OVCAR3 (cell line): ENCODE data around the gene PRSS12.

DNA sequence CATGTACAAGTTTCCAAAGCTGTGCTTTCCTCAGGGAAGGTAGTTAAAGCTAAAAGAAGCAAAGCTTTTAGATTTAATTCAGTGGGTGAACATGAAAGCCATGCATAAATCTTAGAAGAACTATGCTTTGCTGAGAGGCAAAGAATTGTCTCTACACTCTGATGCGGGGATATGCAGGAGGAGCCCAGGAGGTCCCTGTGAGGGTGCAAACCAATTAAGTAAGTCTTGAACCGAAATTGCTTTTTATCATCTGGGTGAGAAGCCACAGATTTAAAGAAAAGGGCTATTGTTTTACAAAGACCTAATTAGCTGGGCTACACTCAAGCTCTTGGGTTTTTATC is 188.6 kb upstream of the ANK2 start:
- RRBS, result no CpG with 5 or more reads among the region's 2 CpGs

- RRBS, result no CpG with 5 or more reads among the region's 5 CpGs
Measured at GRCh38 chr4:112956306-112956623, 93.2 kb upstream of the ANK2 start.

DNA sequence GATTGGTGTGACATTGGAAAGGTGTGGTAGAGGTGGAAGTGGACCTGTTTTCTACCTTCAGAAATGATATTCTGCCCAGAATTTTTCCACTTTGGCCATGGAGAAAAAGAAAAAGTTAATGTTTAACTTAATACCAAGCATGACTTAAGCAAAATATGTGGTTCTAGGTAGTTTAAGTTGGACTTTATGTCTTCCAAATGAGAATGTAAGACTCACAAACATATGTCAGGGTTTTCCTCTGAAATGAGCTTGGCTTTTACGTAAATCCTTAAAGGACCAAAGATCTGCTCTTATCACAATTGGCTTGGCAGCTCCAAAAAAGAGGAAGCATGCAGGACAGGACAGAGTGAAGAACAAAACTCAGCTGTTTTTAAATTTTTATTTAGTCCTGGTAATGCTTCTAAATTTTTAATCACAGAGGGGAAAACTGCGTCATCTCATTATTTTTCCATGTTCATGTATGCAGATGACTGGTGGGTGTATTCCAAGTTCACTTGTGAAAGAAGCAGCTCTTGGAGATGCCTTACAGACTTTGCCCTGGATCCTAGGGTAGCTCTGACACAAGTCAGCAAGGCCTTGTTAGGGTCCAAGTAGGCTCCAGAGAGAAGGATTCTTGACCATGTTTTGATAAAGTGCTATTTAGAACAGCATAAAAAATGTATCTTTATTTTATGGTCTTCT is 98.2 kb downstream of the ANK2 start:
- RRBS, result no CpG with 5 or more reads among the region's 2 CpGs

DNA sequence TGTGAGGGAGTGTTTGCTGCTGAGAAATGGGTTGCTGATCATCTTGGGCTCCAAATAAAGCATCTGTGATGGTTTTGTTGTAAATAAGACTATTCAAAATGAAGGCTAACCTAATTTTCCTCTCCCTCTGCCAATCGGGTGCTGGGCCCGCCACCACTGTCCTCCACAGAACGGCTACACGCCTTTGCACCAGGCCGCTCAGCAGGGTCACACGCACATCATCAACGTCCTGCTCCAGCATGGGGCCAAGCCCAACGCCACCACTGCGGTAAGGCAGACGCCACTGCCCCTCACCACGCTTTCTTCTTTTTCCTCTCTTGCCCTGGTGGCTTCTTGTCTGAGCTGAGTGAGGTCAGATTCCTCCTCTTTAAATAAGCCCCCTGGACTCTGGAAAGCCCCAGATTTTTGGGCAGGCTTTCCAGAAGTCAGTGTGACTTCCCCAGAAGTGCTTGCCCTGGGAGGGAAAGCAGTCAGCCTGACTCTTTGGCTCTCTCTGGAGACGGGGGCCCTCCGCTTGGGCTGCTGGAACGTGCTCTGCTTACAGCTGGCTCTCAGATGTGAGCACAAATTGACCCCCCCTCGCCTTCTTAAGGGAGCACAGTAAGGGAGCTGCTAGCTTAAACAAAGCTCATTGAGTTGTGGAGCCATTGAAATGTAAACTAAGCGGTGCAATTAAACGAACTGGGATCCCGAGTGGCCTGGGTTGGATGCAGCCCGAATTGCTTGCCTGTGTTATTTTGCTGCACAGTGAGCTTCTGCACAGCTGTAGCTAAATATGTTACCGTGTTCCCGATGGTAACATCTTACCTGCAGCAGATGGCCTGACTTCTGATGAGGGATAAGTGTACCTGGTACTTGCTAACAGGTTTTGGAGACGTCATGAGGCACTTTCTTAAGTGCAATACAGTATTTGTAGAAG is 243.1 kb downstream of the ANK2 start:
- RRBS, result no CpG with 5 or more reads among the region's 22 CpGs

DNA sequence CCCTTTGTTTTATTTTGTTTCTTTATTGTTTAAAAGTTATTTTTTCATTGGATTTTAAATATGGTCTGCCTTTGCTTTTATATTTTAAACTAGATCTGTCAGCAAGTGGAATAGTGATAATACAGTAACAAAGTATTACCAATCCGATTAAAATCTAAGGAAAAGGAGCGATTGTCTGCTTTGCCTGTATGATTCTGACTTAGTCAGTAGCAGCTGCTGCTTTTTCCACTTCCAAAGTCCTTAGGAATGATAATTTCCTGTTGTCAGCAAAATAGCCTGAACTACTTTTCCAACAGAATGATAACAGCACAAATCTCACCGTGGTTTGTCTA is 289.9 kb downstream of the ANK2 start:
- RRBS, result no CpG with 5 or more reads among the region's 3 CpGs

DNA sequence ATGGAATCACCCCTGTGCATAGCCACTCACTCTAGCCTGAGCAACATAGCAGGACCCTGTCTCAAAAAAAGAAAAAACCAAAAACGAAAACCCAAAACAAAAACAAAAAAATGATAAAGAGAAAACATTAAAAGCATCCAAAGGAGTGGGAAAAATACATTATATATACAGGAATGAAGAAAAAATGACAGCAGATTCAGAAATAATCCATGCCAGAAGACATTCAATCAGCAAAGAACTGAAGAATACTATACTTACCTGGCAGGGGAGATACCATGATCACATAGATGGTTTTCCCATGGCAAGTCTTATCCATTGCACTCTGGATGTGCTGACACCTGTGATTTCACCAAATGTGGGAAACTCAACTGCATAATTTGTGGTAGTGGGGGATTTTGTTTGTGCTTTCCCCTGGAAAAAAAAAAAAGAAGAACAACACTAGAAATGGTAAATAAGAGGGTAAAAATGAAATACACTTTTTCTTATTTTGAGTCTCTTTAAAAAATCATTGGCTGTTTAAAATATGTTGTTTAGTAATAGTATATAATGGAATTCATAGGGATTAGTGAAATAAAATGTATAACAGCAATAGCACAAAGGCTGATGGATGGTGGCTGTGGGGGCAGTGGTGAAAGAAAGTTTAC is 341.3 kb downstream of the CAMK2D start:
- RRBS, result no CpG with 5 or more reads among the region's 1 CpG

- RRBS, result no CpG with 5 or more reads among the region's 6 CpGs
Measured at GRCh38 chr4:113445275-113445638, 316.3 kb downstream of the CAMK2D start.

DNA sequence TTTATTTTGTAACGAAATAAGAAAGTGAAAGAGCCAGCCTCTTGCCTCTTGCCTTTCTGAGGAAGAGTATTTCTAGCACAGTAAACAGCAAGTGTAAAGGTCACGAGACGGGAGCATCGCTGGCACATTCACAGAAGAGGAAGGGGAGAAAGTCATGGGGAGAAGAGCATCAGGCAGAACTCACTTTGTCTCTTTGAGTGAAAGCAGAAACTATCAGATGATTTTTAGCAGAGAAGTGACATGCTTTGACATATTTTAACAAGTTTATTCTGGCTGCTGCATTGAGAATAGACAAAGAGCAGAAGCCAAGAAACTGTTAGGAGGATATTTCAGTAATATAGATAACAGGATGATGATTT is 313.7 kb downstream of the CAMK2D start:
- RRBS, result no CpG with 5 or more reads among the region's 4 CpGs

- RRBS, result no CpG with 5 or more reads among the region's 3 CpGs
Measured at GRCh38 chr4:113453226-113453664, 308.3 kb downstream of the CAMK2D start.

GRCh38 chr4:113467620-113468002 is 293.9 kb downstream of the CAMK2D start:
- RRBS, result no CpG with 5 or more reads among the region's 2 CpGs

GRCh38 chr4:113471784-113472367 is 289.7 kb downstream of the CAMK2D start:
- RRBS, result no CpG with 5 or more reads among the region's 5 CpGs

DNA sequence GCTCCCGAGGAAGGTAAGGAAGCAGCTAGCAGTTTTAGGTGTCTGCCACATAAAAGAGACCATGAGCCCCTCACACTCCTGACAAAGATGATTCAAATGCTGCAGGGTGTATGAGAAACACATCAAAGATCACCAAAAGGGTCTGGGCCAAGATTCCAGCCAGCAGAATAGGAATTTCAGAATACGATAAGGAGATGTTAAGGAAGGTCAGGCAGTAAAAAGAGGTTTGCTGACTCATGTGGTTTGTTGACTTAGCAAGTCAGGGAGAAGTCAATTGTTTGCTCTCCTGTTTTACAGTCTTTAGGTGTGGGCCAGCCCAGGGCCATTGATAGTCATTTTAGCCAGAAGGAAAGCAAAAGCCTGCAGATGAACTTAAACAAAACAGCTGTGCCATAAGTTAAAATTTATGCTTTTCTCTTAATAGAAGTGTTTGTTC is 115.7 kb downstream of the CAMK2D start:
- RRBS, result no CpG with 5 or more reads among the region's 2 CpGs

DNA sequence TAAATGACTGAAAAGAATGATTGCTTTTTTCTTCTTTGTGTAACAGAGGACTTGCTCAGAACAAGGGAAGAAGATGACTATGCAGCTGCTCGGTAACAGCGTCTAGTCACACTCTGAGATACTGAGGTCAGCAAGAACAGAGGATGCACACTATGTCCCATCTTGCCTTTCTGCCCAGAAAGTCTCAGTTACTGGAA is 77.1 kb downstream of the CAMK2D start:
- RRBS, result no CpG with 5 or more reads among the region's 2 CpGs

GRCh38 chr4:113762477-113762721 is 861 bp upstream of the CAMK2D start:
- RRBS, result no CpG with 5 or more reads among the region's 9 CpGs

- RRBS, result no CpG with 5 or more reads among the region's 12 CpGs
Measured at GRCh38 chr4:113762953-113763608, 1.5 kb upstream of the CAMK2D start.

DNA sequence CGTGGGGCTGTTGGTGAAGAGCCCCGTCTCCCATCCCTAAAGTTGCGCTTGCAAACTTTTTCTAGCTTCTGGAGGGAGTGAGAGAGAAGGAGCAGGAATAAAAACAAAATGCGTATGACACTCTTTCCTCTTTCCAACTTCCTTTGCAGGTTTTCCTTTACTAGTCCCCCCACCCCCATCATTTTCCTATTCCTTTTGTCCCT is 461 bp upstream of the ARSJ start:
- RRBS, result no CpG with 5 or more reads among the region's 4 CpGs

DNA sequence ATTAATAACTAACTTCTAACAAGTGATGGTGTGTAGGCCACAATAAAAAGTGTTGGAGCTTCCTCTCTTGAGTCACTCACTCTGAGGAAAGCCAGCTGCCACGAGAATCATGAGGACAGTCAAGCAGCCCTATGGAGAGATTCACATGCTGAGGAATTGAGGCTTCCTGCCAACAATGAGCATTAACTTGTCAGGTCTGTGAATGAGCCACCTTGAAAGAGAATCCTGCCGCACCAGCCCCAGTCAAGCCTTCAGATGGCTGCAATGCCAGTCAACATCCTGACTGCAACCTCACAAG is 76.7 kb downstream of the PRSS12 start:
- RRBS, result no CpG with 5 or more reads among the region's 2 CpGs

DNA sequence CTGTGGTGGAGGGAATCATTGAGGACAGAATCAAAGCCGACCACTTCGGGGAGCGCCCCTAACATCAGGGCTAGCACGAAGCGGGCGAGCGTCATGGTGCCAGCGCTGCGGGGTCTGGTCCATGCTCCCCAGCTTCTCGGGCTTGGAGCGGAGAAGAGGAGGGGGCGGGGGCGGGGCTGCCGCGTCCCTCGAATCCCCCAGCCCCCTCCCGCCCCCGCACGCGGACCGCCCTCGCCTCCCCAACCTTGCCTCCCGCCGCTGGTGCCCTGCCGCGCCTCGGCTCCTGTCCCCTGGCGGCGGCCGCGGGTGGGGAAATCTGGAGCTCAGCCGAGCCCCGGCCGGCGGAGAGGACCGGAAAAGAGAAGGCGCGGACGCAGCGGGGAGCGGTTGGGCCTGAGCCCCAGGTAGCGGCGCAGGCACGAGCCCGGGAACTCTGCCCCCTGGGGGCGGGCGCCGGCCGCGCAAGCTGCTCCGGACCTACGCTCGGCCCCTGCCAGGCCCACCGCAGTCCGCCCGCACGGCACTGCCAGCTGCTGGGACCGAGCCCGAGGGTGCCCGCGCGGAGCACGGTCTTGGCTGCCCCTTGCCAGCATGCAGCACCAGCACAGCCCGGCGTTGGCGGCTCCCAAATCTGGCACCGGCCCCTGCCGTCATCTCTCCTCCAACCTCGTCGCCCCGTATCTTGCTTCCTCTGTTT is at the start of gene PRSS12:
Gene PRSS12 (minus strand): TSS at position 378 of the 697 bp plus-strand sequence.
- RRBS, result 4% methylated on average over 11 of the region's 71 CpGs